LHCN-M2 (cell line): ENCODE measurements around the genes NUDT11, CENPVL2, FGD1 and TRO.

GRCh38 chrX:51496072-51496778 lies at the start of gene NUDT11:
Gene NUDT11 (minus strand): TSS chrX:51496592.
- RAMPAGE, long total RNA = start-site peak on the minus strand at chrX:51496566-51496596, 8 reads

DNA sequence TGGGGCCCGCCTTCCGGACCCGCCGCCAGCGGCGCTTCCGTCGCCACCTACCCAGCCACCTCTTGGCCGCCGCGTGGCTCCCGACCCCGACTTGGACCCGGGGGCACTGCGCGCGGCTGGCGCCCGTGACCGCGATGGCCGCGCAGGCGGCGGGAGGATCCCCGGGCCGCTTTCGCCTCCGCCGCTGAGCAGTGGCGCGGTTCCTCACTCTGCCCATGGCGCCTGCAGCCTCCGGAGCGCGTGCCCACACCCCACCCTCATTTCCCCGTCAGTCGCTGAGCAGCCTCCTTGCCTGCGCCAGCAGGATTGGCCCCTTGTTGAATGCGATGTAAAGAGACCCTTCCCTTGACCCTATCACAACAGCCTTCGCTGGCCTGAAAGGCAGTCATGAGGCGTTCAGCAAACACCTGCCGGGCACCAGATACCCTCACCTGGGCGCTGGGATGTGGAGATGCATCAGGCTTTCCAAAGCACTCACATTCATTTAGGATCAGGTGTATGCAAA lies at the start of gene CENPVL2:
TSS of gene CENPVL2 (minus strand) at position 217 of the 505 bp plus-strand sequence.
- RAMPAGE, long total RNA = no peak

- RAMPAGE, long total RNA = no peak
Observed at GRCh38 chrX:51810386-51810847, 67.2 kb downstream of the GSPT2 start.

DNA sequence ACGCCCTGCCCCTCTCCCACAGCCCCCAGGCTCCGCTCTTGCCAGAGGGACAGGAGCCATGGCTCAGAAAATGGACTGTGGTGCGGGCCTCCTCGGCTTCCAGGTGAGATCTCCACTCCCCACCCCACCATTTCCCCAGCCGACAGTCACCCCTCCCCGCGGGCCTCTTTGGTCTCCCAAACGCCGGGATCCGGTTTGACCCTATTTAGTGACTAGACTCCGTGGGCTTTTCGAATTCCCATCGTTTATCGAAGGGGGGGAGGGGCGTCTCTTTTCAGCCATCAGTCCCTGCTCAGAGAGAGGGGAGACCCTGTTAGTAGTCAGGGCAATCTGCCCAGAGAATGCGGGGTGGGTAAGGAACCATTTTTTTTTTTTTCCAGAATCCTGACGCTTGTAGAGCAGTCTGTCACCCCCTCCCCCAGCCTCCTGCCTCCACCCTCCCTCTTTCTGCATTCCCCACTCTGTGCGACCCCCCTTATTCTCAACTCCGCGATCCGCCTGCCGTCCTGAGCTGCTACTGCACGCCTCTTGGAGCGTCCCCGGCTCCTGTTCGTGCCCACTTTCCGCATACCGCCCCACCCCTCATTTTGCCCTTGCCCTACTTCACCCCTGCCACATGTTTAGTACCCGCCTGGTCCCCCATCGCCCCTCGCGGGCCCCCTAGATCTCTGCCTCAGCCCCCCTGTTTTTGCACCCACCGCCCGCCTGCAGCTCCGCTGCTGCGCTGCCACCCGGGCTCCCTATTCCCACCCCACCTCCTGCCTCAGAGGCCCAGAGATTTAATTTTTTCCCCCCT lies 1.0 kb downstream of the MAGED1 start:
- RAMPAGE, long total RNA = no peak

DNA sequence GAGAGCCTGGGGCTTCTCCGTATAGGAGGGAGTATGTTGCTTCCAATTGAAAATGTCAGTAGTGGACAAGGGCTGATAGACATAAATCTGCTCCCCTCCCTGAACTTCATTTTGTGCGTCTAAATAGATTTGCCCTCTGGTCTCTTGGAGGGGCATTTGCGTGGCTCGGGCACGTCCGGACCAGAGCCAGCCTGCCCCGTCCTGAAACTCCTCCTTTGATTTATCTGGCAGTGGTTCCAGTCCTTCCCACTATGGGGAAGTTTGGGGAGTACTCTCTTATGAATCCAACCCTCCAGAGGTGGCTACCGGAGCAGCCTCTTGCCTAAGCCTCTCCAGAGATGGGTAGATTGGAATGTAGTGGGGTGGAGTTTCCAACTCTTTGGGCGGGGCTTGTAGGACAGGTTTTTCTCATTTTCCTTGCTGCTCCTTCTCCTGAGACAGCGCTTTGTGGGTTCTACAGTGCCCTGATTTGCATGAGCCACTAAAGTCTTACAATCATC lies 60.0 kb upstream of the XAGE1B start:
- RAMPAGE, long total RNA = no peak

GRCh38 chrX:52934229-52935382 lies 23.7 kb downstream of the FAM156A start:
- RAMPAGE, long total RNA = no peak

DNA sequence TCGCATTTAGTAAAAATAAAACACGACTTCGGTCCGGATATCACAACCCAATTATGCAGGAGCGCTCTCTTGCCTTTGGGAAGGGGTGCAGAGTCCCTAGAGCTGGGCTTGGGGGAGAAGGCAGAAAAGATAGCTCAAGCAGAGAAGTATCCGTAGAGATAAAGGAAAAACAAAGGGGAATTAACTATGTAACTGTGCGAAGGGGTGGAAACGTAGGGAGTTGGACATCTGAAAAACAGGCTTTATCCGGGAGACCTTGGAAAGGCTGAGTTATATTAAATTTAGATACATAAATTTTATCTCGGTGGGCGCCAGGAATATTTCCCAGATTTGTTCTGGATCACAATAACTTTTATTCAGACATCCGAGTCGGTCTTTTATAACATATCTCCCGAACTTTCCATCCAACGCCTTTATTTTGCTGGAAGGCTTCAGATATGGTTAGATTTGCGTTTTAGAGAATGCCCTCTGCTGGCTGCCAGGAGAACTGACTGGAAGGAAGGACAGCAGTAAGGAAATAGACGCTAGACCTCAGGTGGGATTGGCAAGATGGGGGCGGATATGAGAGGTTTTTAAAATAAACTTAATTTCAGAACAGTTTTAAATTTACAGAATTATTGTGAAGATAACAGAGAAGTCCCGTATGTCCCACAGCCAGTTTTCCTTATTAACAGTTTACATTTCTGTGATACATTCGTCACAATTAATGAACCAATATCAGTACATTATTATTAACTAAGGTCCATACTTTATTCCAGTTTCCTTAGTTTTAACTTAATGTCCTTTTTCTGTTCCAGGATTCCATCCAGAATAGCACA lies 4.8 kb upstream of the KANTR start:
- RAMPAGE, long total RNA = no peak

GRCh38 chrX:53280647-53280905 lies 40.6 kb downstream of the IQSEC2 start:
- RAMPAGE, long total RNA = no peak

DNA sequence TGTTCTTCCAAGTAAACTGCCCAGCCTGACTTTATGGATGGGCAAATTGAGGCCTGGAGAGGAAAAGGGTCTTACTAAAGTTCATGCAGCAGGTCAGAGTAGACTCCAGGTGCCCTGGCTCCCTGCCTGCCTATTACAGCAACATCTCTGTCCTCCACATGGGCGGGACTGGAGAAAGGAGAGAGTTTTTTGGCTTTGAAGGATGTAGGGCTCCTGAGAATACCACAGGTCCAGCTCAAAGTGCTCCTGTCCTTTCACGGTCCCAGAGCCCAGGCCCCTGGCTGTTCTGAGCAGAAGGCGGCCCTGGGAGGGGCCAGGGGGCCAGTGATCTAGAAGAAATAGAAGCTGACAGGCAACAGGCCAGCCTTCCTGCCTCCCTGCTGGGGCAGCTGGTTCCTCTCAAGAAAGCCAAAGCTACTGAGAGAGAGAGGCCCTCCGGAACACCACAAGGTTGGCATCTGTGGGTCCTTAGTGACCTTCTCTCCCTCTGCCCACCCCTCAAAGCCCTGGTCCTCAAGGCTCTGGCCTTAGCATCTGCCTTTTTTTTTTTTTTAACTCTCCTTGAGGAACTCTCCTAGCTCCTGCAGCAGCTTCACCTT lies 38.8 kb downstream of the IQSEC2 start:
- RAMPAGE, long total RNA = no peak

DNA sequence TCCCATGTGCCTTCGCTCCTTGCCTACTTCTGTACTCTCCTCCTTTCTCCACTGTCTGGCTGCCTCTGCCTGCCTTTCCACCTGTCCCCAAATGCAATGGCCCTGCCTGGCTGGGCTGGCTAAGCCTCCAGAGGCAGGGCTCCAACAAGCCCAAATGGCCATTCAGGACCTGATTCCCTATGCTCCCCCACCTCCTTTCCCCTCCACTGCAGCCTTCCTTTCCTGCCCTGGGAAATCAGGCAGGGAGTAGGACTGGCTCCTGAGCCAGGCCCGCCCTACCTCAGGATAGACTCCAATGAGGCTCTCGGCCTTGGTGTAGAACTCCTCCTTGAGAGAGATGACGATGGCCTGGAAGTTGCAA lies 42.1 kb downstream of the SMC1A start:
- RAMPAGE, long total RNA = no peak

DNA sequence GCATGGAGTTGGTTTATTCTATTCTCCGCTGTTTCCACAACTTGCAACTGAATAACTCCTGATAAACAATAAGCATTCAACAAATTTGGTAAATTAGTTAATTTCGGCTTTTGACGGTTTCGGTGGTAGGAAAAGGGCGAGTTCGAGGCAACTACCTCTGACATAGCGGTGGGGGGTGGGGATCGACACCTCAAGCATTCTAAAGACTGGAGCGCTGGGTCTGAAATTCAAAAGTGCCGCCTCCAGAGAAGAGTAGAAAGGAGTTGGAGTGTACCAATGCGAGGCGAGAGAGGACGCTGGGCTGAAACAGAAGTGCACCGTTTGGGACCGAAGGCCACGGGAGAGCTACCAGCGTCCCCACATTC lies 732 bp downstream of the SMC1A start:
- RAMPAGE, long total RNA = no peak

- RAMPAGE, long total RNA = no peak
Observed at GRCh38 chrX:53423085-53423685, 512 bp downstream of the RIBC1 start.

GRCh38 chrX:53441395-53442589 lies 7.6 kb upstream of the HSD17B10 start:
- RAMPAGE, long total RNA = no peak

- RAMPAGE, long total RNA = no peak
Observed at GRCh38 chrX:53573574-53574080, 112.9 kb downstream of the HUWE1 start.

DNA sequence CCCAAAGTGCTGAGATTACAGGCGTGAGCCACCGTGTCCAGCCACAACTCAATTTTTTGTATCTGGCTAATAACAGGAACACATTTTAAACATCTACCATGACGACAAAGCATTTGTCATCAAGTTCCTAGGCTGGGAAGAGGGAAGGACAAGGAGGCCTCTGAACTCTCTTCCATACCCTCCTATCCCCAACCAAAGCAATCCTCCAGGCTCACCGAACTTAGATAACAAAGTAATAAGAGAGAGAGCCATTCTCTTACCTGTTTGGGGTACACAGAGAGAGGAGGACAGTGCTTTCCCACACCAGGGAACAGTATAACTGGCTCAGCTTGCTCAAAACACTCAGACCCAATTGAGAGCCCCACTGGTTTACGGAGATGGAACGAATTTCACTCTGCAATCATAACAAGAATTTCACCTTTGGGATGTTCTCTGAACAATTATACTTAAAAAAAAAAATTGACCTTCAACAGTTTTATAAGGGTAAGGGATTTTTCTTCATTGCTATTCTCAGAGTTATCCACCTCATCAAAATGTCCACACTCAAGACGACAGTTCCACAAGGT lies 83.3 kb downstream of the HUWE1 start:
- RAMPAGE, long total RNA = no peak

- RAMPAGE, long total RNA = no peak
Observed at GRCh38 chrX:54294285-54294657, 111.2 kb upstream of the FAM120C start.

GRCh38 chrX:54358352-54359386 lies 81.5 kb upstream of the TSR2 start:
- RAMPAGE, long total RNA = no peak

DNA sequence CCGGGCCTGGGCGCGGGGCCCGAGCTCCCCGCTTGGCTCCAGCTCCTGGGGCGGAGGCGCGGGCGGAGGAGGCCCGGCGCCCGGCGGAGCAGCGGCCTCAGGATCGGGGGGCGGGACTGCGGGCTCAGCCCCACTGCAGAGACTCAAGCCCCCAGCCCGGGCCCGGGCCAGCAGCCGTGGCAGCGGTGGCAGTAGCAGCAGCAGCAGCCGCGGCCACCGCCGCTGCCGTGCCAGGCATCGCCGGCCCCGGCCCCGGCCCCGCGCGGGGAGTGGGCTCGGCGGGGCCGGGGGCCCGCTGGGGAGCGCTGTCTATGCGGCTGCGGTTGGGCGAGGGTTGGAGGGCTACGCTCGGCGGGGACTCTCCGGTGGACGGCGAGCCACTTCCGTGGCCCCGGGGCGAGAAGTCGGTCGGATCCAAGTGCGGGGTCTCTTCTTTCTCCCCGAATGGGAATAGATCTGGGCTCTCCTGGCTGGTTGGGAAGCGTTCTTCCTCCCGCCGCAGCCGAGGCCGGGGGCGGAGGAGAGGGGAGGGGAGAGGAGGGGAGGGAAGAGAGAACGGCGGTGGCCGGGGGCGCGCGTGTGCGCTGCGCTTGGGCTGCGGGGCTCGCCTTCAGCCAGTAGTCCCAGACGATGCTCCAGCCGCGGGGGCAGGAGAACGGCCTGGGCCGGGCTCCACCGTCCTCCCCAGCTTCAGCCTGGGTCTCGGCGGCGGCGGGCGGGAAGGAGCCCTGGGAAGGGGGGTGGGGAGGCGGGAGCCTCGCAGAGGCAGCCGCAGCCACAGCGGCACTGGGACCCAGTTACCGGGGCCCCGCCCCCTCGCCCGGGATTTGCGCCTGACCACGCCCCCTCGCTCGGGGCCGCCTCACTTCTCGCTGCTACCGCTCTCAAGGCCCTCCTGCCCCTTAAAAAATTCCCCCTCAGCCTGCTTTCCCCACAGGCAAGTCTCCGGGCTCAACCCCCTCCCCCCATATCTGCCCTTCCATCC lies at the start of gene FGD1:
TSS of gene FGD1 (minus strand) at position 799 of the 985 bp plus-strand sequence.
- RAMPAGE, long total RNA = no peak

- RAMPAGE, long total RNA = no peak
Observed at GRCh38 chrX:54641379-54641840, 111.4 kb downstream of the GNL3L start.

- RAMPAGE, long total RNA = start-site peak on the plus strand at chrX:54920774-54920825, 82 reads
Observed at GRCh38 chrX:54920455-54920990, at the start of gene TRO. Gene TRO (plus strand): TSS chrX:54920824.